ENCODE measurements around a stretch of chr17.

DNA sequence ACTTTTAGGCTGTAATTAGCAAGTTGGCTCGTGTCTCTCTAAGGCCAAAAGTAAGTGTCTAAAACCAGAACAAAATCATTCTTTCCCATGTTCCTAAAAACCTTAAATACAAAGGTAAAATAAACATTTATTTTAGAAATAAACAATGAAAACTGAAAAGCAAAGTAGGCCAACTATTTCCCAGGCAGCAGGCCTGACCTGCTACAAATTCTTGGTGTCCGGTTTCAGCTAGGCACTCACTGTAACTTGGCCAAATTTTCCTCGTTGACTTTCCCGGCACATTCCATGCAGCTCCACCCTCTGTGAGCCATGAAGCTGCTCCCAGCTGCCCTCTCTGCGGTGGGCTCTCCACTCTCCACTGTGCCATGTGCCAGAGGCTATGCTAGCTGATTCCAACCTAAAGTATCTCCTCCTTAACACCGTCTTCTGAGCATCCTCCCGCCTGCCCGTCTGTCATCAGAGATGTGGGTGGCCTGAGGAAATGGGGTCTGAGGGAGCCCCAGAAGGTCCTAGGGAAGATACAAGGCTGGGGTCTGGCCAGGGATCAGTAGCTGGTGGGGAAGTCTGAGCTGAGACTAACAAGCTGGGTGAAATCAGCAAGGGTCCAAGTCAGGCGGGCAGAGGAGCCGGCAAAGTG lies 4.0 kb downstream of the CDRT4 start:
- PRO-cap, result no peak
- RAMPAGE, long total RNA, result start-site peak on the minus strand centred at position 338 of the sequence, 499 bp wide, 9 reads

GRCh38 chr17:15655024-15655663 lies 29.0 kb downstream of the TRIM16 start:
- PRO-cap, result no peak
- RAMPAGE, long total RNA, result no peak

- PRO-cap, result no peak
- RAMPAGE, long total RNA, result no peak
Observed at GRCh38 chr17:15817477-15818030, 85.5 kb downstream of the TBC1D26 start.

- PRO-cap, result no peak
- RAMPAGE, long total RNA, result no peak
Observed at GRCh38 chr17:15951995-15952636, 7.2 kb downstream of the ADORA2B start.

DNA sequence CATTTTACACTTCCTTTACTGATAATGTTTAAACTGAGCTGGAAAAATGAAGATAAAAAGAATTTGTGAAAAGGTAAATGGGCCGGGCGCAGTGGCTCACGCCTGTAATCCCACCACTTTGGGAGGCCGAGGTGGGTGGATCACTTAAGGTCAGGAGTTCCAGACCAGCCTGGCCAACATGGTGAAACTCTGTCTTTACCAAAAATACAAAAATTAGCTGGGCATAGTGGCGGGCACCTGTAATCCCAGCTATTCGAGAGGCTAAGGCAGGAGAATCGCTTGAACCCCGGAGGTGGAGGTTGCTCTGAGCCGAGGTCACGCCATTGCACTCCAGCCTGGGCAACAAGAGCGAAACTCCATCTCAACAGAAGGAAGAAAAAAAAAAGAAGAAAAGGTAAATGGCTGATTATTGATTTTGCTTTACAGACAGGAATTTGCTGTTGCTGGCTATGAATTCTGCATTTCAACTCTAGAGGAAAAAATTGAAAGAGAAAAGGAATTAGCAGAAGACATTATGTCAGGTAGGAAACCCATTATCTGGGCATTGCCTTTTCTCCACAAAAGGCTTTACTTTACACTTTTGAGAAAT lies 6.5 kb downstream of the TTC19 start:
- PRO-cap, result no peak
- RAMPAGE, long total RNA, result no peak

DNA sequence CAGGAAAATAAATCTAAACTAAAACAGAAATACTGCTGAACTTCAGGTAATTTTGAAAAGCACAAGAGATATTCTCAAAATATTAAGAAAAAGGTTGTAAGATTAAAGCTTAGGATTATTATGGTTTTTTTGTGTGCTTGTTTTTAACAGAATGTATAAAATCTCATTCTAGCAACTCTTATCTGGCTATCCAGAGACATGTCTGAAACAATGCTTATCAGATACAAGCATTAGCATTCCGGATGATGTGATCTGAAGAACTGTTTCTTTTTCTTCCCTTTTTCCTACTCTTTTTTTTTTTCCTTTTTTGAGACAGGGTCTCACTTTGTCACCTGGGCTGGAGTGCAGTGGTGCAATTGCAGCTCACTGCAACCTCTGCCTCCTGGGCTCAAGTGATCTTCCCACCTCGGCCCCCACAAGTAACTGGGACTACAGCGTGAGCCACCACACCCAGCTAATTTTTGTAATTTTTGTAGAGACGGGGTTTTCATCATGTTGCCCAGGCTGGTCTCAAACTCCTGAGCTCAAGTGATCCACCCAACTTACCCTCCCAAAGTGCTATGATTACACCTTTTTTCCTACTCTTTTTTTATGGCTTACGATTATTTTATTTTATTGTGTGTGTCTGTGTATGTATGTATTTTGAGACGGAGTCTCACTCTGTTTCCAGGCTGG lies 38.7 kb downstream of the TTC19 start:
- PRO-cap, result no peak
- RAMPAGE, long total RNA, result no peak

DNA sequence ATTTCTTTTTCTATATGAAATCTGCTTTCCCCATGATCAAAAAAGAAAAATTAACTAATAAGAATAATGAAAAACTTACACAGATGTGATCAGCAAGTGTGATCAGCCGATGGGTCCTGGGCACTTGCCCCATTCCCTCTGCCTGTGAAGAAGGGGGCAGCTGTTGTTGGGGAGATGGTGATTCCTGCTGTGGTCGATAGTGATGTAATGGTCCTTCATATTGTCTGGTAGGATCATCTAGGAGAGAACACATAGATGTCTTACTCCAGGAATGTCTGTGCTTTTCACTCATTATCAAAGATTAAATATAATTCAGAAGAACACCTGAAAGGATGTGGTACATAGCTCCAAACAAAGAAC lies 58.2 kb downstream of the TTC19 start:
- PRO-cap, result no peak
- RAMPAGE, long total RNA, result no peak

GRCh38 chr17:16133742-16134558 lies 81.4 kb downstream of the NCOR1 start:
- PRO-cap, result no peak
- RAMPAGE, long total RNA, result start-site peak on the minus strand at chr17:16134128-16134143, 28 reads; start-site peak on the minus strand at chr17:16134206-16134323, 14 reads; start-site peak on the minus strand at chr17:16134458-16134485, 5 reads

GRCh38 chr17:16137127-16137570 lies 78.2 kb downstream of the NCOR1 start:
- PRO-cap, result no peak
- RAMPAGE, long total RNA, result start-site peak on the minus strand at chr17:16137334-16137380, 155 reads

DNA sequence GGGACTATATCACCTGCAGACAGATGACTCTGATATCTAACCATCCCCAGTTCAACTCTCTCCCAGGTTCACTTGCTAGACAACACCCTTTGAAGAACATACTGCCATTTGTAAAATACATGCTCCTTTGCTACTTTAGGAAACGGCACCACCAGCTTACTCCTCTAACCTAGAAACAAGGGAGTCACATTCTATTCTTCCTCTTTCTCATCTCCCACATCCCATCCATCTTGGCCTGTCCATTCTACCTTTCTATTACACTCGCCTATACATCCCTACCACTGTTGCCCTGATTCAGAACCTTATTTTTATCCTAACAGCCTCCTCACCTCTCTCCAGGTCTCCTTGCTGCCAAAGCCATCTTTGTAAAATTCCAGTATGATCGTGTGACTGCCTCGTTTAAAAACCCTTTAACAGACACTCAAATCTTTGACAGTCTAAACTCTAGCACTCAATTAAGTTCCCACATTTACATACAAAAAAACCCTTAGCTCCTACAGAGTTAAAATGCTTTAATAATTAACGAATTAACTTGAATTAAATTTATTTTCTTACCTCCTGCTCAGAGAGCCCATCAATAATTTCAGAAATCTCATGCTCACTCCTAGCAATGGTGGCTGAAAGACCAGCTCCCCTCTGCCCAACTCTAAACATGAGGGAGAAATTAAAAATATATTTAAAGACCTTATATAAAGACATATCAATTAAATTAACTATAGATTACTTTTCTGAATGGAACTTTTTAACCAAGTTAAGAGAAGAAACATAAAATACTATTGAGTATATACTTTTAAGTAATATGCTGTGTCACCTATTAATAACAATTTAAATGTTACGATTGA lies 72.1 kb downstream of the NCOR1 start:
- PRO-cap, result no peak
- RAMPAGE, long total RNA, result start-site peak on the minus strand centred at position 447 of the sequence, 265 bp wide, 56 reads

DNA sequence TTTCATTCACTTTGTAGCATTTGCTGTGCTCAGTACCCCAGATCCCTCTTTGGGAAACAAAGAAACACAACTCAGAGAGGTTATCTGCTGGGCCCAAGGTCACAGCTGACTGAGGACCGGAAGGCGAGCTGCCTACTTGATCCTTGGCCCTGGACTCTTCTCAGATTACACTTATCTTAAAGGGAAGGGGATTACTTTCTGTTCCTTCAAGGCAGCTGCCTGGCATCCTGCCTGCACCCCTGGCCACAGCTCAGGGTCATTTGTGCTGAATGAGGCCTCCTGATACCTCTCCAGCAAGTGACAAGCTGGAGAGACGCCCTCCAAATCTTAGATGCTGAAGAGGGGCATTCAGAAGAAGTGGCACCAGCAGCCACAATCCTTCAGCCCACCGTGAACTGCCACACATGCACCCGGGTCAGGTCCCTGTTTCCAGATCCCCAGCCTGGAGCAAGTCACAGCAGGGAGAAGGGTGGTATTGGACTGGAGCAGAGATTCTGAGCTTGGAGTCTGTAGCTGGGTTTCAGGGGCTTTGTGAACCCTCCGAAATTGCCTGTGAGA lies 3.4 kb downstream of the LRRC75A start:
- PRO-cap, result no peak
- RAMPAGE, long total RNA, result no peak

DNA sequence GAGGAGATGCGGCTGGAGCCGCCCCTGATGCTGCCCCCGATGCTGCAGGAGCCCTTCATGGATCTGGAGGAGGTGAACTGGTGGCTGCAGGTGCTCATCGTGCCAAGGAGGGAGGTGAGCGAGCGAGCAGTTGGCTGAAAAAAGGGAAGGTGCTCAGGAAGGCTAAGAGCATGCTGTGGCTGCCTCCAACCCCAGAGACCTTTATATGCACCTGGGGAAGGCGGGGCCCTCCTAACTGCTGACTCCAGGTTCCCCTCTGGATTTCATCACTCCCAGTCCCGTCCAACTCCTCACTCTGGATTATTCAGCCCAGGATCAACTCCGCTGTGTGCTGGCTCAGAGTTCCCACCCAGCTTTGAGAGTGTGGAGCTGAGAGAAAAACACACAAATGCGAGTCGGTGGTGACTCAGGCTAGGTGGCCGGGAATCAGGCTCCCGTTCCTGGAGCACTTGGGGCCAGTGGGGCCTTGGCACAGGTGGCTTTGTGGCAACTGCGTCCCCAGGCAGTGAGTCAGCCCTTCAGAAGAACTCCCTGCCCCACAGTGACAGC lies 139.2 kb downstream of the TNFRSF13B start:
- PRO-cap, result no peak
- RAMPAGE, long total RNA, result no peak

DNA sequence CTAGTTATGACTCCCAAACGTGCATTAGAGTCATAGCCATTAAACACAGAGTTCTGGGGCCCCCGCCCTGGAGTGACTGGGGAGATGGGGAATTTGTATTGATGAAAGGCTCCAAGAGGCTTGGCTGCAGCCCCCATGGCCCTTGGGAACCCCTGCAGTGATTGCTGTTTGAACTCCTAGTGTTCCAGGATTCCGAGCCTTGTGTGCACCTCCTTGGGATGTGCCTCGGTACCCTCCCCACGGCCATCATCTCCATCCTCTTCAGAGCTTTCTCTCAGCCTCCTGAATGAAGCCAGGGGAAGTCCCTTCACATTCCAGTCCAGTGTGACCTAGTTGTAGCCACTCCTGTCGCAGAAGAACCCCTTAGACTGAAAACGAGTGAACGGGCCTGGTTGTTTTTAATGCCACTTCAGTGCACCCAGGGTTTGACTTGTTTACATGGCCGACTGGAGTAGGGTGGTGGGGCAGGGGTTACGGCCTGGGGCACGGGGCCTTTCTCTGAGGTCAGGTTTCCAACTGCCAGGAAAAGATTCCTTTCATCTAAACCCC lies 1.4 kb downstream of the MPRIP start:
- PRO-cap, result no peak
- RAMPAGE, long total RNA, result no peak

GRCh38 chr17:17107014-17107363 lies 64.7 kb downstream of the MPRIP start:
- PRO-cap, result no peak
- RAMPAGE, long total RNA, result no peak

- PRO-cap, result no peak
- RAMPAGE, long total RNA, result no peak
Observed at GRCh38 chr17:17119053-17120009, 77.1 kb downstream of the MPRIP start.

GRCh38 chr17:17144885-17145437 lies 61.2 kb downstream of the PLD6 start:
- PRO-cap, result no peak
- RAMPAGE, long total RNA, result no peak

- PRO-cap, result no peak
- RAMPAGE, long total RNA, result no peak
Observed at GRCh38 chr17:17153662-17154306, 52.3 kb downstream of the PLD6 start.

- PRO-cap, result bidirectional peak, plus-strand start at chr17:17192236, minus-strand start at chr17:17192166
- RAMPAGE, long total RNA, result no peak
Observed at GRCh38 chr17:17191863-17192723, 14.0 kb downstream of the PLD6 start.

DNA sequence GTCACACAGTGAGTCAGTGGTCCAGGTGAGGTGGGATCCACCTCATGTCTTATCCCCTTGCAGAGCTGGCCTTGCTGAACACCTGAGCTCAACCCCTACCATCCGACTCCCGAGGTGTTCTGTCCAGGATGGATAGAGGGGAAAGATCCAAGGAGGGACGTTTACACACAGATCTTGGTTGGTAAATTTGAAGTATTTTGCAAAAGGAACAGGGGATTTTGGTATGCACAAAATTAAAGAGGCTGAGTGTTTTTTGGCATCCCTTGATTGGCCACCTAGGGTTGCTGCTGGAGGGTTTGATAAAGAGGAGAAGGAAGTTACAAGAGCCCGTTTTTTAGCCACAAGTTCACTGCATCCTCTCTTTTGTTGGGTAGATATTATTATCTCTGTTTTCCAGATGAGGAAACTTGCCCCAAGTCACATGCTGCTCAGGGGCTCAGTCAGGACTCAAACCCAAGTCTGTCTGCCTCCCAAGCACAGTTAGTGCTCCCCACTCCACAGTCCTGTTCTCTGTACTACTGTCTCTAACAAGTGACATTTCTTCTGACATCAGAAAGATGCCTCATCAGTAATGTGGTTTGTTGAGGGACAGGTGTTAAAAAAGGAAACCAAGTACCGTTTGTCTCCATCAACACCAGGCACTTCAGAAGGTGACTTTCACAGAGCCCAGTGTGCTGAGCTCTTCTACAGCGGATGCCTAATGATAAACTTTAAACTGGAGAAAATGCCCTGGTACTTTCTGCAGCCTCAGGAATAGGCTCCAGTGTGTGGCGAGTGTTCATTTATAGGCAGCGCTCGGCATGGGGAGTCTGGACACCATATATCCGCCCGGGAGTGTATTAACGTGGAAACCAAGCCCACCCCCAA lies 1.4 kb downstream of the NT5M start:
- PRO-cap, result no peak
- RAMPAGE, long total RNA, result no peak

GRCh38 chr17:17392131-17392446 lies 84.7 kb upstream of the MED9 start:
- PRO-cap, result no peak
- RAMPAGE, long total RNA, result no peak

Measured in vagina (tissue), 1 donor.